Frontal cortex (tissue), 2 donors: ENCODE results near the genes CRELD1 and IRAK2.

- RAMPAGE, long total RNA: no peak
These were observed 43.3 kb downstream of the SETD5 start for GRCh38 chr3:9440749-9441163.

- RAMPAGE, long total RNA: no peak
These were observed 69.6 kb downstream of the SETD5 start for GRCh38 chr3:9466991-9467356.

- RAMPAGE, long total RNA: no peak
These were observed 633 bp downstream of the MTMR14 start for GRCh38 chr3:9649816-9650459.

- RAMPAGE, long total RNA: no peak
These were observed 23.7 kb downstream of the MTMR14 start for GRCh38 chr3:9673115-9673390.

- RAMPAGE, long total RNA: no peak
These were observed 21.4 kb upstream of the CPNE9 start for GRCh38 chr3:9682273-9682557.

DNA sequence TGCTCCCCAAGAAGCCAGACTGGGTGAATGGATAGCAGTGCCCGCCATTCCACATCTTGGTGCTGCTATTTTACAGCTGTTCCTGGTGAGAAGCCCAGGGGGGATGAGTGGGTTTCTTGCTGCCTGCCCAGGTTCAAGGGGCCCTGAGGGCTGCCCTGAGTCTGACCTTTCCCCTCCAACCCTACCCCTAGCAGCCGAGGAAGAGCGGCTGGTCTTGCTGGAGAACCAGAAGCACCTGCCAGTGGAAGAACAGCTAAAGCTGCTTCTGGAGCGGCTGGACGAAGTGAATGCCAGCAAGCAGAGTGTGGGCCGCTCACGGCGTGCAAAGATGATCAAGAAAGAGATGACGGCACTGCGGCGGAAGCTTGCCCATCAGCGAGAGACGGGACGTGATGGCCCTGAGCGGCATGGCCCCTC is 6.4 kb upstream of the OGG1 start:
- RAMPAGE, long total RNA: no peak

- RAMPAGE, long total RNA: no peak
These were observed 1.1 kb upstream of the OGG1 start for GRCh38 chr3:9748721-9748920.

DNA sequence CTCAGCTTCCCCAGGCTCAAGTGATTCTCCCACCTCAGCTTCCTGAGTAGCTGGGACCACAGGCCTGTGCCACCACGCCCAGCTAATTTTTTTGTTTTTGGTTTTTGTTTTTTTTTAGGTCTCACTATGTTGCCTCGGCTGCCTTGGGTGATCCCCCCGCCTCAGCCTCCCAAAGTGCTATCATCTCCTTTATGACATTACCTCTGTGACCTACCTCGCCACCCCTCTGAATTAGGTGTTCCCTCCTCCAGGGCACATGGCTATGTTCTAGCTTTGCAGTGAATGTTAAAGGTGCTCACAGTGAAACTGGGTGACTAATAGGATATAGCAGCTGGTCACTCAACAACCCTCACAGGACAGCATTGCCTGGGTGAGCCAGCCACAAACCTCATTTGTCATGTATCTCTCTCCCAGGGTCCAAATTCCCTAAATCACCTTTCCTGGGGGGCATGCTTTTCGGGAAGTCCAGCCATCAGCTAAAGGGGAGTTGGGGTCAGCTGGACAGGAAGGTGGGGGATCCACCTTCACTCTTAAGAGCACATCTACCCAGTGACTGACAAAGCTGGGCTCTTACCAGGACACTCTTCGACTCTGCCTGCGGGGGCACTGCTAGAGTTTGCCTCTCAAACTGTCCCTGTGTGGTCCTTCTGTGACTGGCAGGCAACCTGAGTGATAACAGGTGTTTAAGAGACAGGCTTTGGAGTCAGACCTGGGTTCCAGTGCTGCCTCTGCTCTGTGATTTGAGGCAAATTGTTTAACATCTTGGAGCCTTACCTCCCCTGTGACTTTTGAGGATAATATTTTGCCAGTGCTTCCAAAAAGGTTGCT is 1.6 kb upstream of the TTLL3 start:
- RAMPAGE, long total RNA: no peak

GRCh38 chr3:9809147-9809569 is 904 bp upstream of the TTLL3 start:
- RAMPAGE, long total RNA: no peak

DNA sequence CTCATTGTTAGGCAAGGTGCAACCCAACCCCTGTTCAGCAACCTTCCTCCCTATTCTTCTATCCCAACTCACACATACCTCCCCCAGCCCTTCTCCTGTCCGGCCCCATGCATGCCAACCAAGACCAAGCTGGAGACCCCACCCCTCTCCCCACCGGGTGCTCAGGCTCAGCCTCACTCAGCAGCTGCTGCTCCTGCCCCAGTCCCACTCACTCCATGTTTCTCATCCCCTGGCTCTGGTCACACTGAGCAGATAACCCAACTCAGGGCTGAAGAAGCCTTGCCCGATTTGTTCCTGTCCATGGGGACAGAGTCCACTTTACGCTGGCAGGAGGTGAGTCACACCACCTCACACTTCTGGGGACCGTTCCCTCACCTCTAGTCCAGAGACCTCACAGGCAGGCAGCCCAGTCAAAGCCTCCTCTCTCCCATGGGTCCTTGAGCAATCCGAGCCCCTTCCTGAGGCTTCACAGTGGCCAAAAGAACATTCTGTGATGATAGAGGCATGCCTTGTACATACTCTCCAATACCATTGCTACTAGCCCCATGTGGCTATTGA is 1.4 kb downstream of the CIDEC start:
- RAMPAGE, long total RNA: no peak

GRCh38 chr3:9913353-9913846 is 3.5 kb upstream of the IL17RC start:
- RAMPAGE, long total RNA: no peak

- RAMPAGE, long total RNA: no peak
These were observed at the start of gene CRELD1 for GRCh38 chr3:9933753-9934181. Gene CRELD1, plus strand, starts transcription at chr3:9933834.

DNA sequence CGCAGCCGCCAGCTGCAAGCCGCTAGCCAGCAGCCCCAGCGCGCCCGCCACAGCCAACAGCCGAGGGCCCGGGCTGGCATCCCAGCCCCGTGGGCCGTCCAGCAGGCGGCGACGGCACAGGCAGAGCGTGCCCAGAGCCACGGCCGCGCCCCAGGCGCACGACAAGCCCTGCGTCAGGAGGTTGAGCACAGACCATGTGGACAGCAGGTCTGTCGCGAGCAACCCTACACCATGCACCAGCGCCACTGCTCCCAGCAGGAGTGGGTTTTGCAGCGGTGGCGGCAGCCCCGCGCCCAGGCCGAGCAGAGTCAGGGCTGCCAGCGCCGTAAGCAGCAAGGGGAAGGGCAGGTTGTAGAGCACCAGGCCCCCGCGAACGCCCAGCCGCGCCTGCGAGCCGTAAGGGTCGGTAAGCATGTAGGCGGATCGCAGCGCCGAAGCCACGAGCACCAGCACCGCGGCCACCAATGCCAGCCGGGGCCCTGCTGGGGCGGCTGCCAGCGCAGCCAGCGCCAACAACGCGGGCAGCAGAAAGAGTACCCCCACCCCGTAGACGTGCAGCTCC is 4.9 kb downstream of the PRRT3 start:
- RAMPAGE, long total RNA: no peak

GRCh38 chr3:10164561-10165595 is at the start of gene IRAK2:
Gene IRAK2, plus strand, starts transcription at chr3:10164919.
- RAMPAGE, long total RNA: no peak

- RAMPAGE, long total RNA: no peak
These were observed 24.6 kb upstream of the TATDN2 start for GRCh38 chr3:10223536-10224140.

GRCh38 chr3:10495052-10495403 is 10.4 kb downstream of the ATP2B2 start:
- RAMPAGE, long total RNA: no peak

DNA sequence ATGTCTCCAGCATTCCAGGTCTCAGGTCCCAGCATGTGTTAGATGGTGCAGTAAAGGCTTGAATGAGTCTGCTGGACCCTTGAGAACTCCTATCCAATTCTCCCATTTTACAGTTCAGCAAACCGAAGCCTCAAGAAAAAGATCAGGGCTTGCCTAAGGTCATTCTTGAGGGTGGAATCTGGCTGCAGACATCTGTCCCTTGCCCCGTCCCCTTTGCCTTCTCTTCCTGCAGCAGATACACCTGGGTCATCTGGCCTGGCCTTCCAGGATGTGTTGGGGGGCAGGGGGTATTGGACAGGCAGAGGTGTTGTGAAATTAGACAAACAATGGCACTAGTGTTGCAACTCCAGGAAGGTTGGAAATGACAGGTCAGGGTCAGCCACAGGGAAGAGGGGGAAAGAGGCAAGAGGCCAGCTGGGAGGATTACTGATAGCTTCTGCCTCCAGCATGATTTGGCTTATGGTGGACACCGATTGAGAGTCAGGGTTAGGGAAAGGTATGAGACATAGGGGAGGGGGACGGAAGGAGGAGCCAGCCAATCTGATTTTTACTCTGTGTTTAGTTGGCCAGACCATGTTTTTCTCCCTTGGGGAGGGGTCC is 3.2 kb upstream of the ATP2B2 start:
- RAMPAGE, long total RNA: no peak

- RAMPAGE, long total RNA: no peak
These were observed 113.0 kb upstream of the SLC6A11 start for GRCh38 chr3:10702897-10703562.

- RAMPAGE, long total RNA: no peak
These were observed 403 bp downstream of the SLC6A11 start for GRCh38 chr3:10816394-10816868.

DNA sequence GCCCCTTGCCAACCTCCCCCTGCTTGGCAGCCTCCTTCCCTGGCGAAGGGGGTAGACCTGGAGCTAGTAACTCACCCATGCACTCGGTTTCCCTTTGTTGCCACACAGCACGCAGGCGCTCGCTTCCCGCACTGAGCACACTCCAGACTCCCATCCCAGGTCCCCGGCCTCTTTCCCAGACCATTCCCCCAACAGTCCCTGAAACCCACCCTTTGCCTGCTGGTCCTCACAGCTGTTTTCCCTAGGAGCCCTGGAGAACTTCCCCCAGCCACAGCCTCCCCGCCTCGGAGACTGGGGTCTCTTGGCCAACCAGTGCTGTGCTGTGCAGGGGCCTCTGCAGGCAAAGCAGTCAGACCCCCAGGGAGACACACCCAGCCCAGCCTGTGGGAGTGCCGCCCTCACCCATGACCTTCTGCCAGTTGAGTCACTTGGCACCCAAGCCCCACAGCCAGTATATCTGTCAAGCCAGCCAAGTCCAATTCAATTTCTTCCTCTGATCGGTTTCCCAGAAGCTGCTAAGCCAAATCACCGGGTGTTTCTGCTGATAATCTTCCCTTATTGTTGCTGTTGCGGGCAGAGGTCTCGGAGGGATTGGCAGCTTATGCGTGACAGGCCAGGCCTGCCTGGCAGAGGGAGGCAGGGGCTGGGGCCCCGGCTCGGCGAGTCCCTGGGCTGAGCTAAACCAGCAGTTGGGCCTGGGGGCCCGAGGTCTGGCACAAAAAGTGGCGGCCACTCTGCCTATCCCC is 65.7 kb upstream of the SLC6A1 start:
- RAMPAGE, long total RNA: no peak